Parietal lobe (tissue), 2 donors: ENCODE measurements around the genes C1orf216 and COL8A2.

DNA sequence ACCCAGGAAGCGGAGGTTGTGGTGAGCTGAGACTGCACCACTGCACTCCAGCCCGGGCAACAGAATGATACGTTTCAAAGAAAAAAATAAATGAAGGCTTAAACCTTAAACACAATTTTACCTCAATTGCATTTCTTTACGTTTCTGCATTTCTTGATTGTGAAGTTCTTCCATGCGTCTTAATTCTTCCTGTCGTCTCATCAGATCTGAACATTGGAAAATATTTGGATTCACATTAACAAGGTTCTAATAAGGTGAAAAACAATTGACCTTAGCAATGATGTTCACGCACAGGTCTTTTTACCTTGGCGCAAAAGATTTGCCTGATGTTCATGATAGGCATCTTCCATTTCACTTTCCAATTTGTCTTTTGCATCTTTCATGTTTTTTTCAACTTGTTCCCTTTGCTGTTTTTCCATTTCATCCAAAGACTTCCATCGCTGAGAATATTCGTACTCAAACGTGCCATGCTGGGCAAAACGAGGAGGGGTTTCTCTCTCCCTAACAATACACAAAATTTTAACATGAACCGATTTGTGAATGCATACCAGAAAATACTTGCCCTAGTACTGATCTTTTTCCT lies 4.0 kb downstream of the SFPQ start:
- RAMPAGE, long total RNA = no peak

- RAMPAGE, long total RNA = no peak
Observed at GRCh38 chr1:35192317-35192794, 589 bp downstream of the SFPQ start.

- RAMPAGE, long total RNA = no peak
Observed at GRCh38 chr1:35370156-35370595, 101.7 kb downstream of the ZMYM4 start.

GRCh38 chr1:35448352-35449063 lies 108.7 kb downstream of the KIAA0319L start:
- RAMPAGE, long total RNA = no peak

DNA sequence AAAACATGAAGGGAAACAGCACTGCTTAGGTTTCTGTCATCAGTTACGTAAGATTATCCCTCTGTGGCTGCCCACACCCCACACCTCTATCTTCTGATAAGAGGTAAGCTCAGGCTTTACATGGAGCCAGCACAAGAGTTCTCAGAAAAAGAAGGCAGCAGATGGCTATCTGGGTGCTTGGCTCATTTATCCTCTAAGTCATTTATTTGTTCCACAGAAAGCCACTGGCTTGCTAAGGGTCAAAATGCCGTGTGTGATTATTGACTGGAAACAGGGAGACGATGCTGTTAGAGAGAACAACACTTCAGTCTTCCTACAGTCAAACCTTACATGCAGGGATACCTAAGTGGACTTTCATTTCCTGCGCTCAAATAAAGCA lies 57.4 kb downstream of the KIAA0319L start:
- RAMPAGE, long total RNA = no peak

DNA sequence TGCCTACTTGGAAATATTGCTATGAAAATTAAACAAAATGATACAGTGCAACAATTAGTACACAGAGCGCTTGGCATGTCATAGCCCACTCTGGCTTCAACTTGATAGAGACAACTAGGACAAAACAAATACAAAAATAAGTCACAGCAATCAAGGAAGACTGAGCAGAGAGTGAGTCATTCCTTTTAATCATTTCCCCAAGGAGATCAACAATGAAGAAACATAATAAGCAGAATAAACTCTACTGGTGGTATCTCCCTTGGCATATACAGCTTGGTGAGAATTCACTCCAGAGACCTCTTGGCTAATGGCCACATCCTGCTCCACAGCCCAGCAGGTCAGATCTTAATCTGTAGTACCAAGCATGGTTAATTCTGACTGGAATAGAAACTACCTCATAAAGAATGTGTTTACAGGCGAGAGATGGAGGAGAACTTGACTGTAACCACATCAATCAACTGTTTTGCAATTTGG lies 51.4 kb downstream of the KIAA0319L start:
- RAMPAGE, long total RNA = no peak

- RAMPAGE, long total RNA = no peak
Observed at GRCh38 chr1:35718652-35719417, at the start of gene C1orf216. Gene C1orf216, minus strand, starts transcription at chr1:35718884.

- RAMPAGE, long total RNA = no peak
Observed at GRCh38 chr1:35779746-35780017, 9.9 kb upstream of the CLSPN start.

GRCh38 chr1:35894126-35894645 lies 11.2 kb downstream of the AGO1 start:
- RAMPAGE, long total RNA = no peak

GRCh38 chr1:35906795-35907317 lies 23.8 kb downstream of the AGO1 start:
- RAMPAGE, long total RNA = no peak

- RAMPAGE, long total RNA = no peak
Observed at GRCh38 chr1:35924281-35925089, 6.4 kb upstream of the AGO3 start.

DNA sequence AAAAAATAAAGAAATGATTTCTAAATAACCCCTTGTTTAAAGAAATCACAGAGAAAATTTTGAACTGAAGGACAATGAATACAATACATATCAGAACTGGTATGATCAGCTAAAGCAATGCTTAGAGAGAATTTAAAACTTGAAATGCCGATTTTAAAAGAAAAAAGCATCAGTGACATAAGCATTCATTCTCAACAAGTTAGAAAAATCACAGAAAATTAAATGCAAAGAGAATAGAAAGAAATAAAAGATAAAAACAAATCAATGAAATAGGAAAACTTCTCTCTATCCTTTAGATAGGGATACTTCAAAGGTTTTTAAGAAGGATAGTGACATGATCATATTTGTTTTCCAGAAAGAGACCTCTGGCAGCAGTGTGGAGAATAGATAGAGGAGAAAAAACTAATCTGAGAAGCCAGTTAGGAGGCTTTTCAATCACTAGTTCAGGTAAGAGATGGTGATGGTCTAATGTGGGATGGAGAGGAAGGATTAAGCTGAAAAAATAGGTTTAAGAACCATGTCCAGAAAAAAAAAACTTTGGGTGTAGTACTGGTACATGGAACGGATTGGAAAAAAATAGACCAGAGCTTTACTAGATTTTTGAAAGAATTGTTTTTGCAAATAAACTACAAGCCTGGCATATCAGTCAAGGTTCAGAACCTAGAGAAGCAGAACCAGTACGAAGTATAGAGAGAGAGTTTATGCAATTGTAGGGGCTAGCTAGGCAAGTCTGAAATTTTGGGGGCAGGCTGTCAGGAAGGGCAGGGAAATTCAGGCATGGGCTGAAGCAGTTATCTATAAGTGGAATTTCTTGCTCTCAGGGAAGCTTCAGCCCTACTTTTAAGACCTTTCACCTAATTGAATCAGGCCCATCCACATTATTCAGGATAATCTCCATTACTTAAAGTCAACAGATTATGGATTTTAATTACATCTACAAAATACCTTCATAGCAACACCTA lies 51.6 kb downstream of the AGO3 start:
- RAMPAGE, long total RNA = no peak

GRCh38 chr1:36115027-36115694 lies 9.9 kb downstream of the COL8A2 start:
- RAMPAGE, long total RNA = no peak

- RAMPAGE, long total RNA = no peak
Observed at GRCh38 chr1:36124909-36126057, at the start of gene COL8A2. Gene COL8A2, minus strand, starts transcription at chr1:36125222.

GRCh38 chr1:36150628-36151451 lies 1.6 kb upstream of the TRAPPC3 start:
- RAMPAGE, long total RNA = no peak

DNA sequence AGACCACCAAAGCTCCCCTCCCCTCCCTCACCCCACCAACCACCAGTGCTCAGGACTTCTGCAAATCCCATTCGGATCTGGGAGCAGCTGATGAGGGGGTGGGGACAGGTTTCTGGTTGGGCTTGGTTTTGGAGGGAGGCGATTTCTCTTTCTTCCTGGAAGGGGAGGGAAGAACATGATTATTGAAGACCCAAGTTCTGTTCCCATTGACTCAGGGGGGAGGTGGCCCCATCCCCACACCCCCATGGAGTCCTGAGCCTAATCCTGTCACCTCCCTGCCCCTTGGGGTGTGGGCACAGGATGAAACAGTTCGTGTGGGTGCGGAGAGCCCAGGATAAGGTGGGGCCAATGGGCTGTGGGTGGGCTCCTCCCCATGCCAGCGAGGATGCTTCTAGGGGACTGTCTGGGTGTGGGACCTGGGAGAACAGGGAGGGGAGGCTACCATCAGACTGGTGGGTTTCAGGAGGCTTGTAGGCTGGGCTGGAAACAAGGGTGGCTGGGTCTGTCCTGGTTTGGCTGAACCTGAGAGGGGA lies 1.5 kb downstream of the MAP7D1 start:
- RAMPAGE, long total RNA = no peak

- RAMPAGE, long total RNA = no peak
Observed at GRCh38 chr1:36161889-36162816, 6.2 kb downstream of the MAP7D1 start.

GRCh38 chr1:36178361-36179479 lies 22.8 kb downstream of the MAP7D1 start:
- RAMPAGE, long total RNA = no peak

DNA sequence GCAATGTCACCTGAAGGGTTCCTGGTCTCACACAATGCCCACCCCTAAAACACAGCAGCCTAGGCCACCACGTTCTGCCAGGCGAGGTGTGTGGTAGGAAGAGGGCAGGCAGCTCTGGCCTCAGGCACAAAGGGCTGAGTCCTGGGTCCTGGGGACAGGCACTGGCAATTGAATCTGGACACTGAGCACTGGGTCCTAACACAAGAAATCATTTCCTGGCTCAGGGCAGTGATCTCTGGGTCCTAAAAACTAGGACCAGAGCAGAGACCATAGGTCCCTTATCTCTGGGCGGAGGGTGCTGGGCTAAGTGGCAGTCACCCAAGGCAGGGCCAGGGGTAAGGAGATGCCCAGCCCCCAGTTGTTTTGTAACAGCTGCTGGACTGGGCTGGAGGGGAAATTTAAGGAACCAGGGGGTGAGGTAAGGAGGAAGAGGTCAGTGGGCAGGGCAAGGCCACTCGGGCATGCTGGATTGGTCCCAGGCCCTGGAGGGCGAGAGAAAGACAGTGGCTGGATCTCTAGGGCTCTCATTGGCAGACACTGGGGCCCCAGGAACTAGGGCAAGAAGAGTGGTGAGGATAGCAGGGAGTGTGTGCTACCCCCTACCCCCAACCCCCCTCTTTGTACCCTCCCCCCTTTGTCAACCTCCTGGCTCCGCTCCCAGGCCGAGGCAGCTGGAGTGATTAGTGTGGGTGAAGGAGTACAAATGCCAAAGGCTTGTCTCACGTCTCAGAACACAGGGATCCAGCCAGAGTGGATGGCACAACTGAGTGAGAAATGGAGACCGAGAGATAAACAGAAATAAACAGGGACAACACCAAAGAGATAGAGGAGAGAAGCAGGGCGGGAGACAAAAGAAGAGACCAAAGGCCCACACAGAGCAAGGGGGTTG lies 20.7 kb upstream of the THRAP3 start:
- RAMPAGE, long total RNA = no peak

DNA sequence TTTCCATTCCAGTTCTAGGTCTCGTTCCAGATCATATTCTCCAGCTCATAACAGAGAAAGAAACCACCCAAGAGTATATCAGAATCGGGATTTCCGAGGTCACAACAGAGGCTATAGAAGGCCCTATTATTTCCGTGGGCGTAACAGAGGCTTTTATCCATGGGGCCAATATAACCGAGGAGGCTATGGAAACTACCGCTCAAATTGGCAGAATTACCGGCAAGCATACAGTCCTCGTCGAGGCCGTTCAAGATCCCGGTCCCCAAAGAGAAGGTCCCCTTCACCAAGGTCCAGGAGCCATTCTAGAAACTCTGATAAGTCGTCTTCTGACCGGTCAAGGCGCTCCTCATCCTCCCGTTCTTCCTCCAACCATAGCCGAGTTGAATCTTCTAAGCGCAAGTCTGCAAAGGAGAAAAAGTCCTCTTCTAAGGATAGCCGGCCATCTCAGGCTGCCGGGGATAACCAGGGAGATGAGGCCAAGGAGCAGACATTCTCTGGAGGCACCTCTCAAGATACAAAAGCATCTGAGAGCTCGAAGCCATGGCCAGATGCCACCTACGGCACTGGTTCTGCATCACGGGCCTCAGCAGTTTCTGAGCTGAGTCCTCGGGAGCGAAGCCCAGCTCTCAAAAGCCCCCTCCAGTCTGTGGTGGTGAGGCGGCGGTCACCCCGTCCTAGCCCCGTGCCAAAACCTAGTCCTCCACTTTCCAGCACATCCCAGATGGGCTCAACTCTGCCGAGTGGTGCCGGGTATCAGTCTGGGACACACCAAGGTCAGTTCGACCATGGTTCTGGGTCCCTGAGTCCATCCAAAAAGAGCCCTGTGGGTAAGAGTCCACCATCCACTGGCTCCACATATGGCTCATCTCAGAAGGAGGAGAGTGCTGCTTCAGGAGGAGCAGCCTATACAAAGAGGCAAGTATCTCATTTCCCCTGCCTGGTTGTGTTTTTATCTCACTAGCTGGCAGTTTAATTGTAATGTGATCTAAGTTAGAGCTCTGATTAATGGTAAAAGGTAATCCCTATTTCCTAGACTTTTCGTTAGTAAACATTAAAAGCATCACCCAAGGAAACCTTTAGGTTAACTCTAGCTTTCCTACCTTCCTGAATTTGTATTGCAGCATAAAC lies 19.4 kb upstream of the SH3D21 start:
- RAMPAGE, long total RNA = no peak